Penis (tissue), 1 donor: ENCODE measurements around the genes FOXJ3, PPCS and TMEM125.

- PRO-cap: no peak
Measured at GRCh38 chr1:42165285-42166162, 979 bp upstream of the GUCA2A start.

GRCh38 chr1:42334893-42335750 lies at the start of gene FOXJ3:
FOXJ3 (minus strand) TSS chr1:42335235.
- PRO-cap: bidirectional peak, plus-strand start at chr1:42335423, minus-strand start at chr1:42335232

GRCh38 chr1:42456148-42457357 lies at the start of gene PPCS:
PPCS (plus strand) TSS chr1:42456543.
- PRO-cap: bidirectional peak, plus-strand start at chr1:42456564, minus-strand start at chr1:42456452; bidirectional peak, plus-strand start at chr1:42456953, minus-strand start at chr1:42456960

DNA sequence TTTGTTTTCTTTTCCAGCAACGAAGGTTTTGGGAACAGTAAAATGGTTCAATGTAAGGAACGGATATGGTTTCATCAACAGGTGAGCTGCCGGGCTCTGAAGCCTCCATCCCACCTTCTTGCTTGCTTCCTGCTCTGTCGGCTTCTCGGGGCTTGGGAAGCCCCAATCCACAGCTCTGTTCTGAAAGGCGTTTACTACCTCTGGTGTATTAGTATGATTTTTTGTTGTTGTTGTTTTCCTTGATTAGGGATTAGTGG lies 1.1 kb downstream of the YBX1 start:
- PRO-cap: no peak

DNA sequence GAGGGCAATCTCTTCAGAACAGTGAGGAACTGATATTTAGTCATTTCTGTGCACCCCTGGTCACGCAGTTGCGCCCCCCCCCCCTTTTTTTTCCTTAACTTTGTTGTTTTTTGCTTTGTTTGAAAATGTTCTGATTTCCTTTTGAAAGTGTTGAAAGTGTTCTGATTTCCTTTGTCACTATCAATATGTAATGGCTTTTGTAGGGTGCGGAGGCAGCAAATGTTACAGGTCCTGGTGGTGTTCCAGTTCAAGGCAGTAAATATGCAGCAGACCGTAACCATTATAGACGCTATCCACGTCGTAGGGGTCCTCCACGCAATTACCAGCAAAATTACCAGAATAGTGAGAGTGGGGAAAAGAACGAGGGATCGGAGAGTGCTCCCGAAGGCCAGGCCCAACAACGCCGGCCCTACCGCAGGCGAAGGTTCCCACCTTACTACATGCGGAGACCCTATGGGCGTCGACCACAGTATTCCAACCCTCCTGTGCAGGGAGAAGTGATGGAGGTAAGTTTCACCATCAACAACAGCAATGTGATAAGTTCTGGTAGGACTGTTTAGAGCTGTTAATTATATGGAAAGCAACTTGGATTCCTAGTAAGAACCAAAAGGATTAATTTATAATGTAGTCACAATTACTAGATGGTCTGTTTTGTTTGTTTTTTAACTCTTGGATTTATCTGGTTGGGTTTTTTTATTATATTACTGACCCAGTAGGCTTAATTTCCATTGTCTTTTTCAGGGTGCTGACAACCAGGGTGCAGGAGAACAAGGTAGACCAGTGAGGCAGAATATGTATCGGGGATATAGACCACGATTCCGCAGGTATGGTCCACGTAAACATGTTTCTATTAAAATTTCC lies 14.5 kb downstream of the YBX1 start:
- PRO-cap: no peak

DNA sequence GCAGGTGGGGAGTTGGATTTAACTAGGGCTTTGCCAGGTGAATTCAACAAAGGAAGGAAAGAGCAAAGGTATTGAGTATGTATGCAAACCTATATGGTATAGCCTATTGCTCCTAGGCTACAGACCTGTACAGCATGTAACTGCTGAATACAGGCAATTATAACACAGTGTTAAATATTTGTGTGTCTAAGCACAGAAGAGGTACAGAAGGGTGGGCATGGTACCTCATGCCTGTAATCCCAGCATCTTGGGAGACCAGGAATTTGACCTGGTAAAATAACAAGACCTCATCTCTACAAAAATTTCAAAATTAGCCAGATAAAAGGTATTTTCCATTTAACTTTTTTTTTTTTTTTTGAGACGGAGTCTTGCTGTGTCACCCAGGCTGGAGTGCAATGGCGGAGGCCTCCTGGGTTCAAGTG lies 23.1 kb downstream of the YBX1 start:
- PRO-cap: no peak

DNA sequence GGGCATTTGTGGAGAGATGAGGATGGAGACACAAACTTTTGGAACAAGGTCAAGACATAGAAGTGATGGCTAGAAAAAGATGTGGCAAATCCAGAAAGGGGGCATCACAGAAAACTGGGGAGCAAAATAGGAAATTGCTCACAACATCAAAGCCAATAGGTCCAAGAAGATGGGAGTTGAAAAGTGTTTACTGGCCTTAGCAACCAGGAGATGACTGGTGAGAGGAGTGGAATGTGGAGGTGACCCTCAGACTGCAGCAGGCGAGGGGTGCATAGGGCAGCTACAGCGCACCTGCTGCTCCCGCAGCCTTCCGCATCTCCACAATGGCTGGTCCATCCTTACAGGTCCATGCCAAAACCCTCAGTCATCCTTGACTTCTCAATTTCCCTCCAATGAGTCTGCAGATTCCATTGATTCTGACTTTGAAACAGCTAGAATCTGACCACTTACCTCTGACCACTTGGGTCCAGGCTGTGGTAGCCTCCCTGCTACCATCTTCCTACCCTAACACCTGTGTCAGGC lies 22.3 kb downstream of the CLDN19 start:
- PRO-cap: no peak

- PRO-cap: no peak
Measured at GRCh38 chr1:42844341-42845299, 1.8 kb upstream of the ZNF691 start.

- PRO-cap: no peak
Measured at GRCh38 chr1:42850971-42851440, 4.6 kb downstream of the ZNF691 start.

- PRO-cap: bidirectional peak, plus-strand start at chr1:42924460, minus-strand start at chr1:42924282
Measured at GRCh38 chr1:42924056-42924378, 34.7 kb downstream of the SLC2A1 start.

DNA sequence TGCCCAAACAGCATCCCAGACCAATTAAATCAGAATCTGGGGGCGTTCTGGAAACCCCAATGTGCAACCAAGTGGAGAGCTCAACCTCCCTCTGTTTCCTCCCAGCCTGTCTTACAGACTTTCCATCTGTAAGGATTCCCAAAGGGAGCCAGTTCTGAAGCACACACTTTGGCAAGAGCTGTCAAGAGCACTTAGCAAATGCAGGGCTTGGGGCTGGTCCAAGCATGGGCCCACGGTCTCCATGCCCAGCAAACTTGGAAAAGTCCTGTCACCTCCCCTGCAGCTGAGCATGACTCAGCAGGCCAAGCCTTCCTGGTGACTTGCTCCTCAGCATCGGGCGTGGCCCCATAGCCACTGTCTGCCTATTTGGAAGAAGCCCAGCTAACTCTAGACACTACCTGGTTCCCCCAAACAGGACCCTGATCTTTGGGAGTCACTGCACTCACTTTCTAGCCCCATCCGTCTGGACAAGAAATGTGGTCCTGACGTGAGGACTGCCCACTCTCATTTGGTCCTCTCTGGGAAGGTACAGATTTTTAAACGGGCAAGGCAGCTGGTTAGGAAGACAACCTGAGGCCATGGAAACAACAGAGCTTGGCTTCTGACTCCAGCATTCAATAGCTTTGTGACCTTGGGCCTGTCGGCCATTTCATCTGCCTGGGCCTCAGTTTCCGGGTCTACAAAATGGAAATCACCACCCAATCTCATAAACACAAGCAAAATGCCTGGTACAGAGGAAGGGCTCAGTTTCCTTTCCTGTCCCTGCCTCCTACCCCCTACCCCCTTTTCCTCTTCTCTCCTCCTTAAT lies 16.8 kb downstream of the SLC2A1 start:
- PRO-cap: no peak

DNA sequence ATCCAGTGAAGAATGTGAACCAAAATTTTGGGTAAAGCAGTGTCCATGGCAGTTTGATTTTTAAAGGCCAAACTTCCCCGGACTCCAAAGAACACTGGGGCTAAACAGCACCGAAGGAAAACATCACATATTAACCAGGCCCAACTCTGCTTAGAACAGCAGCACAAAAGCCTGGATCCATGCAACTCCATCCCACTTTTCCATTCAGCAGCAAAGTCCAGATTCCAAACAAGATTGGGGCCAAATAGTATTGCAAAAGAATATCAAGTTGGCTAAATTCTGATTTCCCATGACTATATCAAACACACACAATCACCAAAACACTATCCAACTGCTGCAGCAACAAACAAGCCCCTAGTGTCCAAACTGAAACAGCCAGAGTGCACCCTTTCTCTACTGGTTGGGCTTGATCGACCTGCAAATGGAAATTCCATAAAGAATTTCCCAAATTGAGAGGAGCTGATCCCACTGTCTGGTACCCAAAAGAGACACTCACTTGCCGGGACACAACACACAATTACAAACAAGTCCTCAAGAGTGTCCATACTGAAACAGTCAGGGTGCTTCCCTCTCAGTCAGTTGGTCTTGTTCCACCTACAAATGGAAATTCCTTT lies 19.4 kb upstream of the TMEM125 start:
- PRO-cap: no peak

DNA sequence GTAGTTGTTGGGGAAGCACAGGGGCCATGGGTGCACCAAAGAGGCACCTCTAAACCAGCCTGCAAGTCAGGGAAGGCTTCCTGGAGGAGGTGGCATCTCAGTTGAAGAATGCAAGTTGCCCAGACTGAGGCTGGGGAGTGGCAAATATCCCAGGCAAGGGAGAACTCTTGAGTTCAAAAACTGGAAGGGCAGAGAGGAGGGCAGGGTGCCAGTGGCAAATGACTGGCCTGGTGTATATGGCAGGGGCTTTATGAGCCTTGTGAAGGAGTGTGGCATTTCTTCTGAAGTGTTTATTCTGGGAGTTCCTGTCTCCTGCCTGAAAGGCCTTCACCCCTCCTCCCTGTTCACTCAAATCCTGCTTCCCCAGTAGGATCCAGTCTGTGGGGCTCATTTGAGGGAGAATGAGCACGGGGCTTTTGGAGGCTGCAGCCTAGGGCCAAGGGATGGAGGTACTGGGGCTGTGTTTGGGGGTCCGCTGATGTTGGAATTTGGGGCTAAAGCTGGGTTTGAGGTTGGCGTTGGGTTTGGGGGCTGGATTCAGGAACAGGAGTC lies at the start of gene TMEM125:
TMEM125 (plus strand) TSS at position 347 of the 552 bp plus-strand sequence.
- PRO-cap: no peak

DNA sequence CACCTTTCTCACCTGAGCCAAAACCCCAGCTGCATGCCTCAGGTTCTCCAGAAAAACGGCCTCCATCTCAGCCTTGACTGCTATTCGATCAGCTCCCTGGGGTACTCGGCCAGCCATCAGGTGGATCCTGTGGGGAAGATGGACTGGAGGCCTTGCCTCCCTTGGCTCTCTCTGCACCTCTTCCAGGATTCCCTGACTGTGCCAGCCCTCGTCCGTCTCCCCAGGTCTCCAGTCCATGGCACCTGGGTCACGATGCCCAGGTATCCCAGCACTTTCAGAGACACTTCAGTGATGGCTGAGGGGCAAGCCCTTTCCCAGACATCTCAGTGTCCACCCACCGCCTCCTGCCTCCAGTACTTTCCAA lies 1.6 kb downstream of the HYI start:
- PRO-cap: no peak

- PRO-cap: no peak
Measured at GRCh38 chr1:43543369-43543980, 12.8 kb downstream of the PTPRF start.

DNA sequence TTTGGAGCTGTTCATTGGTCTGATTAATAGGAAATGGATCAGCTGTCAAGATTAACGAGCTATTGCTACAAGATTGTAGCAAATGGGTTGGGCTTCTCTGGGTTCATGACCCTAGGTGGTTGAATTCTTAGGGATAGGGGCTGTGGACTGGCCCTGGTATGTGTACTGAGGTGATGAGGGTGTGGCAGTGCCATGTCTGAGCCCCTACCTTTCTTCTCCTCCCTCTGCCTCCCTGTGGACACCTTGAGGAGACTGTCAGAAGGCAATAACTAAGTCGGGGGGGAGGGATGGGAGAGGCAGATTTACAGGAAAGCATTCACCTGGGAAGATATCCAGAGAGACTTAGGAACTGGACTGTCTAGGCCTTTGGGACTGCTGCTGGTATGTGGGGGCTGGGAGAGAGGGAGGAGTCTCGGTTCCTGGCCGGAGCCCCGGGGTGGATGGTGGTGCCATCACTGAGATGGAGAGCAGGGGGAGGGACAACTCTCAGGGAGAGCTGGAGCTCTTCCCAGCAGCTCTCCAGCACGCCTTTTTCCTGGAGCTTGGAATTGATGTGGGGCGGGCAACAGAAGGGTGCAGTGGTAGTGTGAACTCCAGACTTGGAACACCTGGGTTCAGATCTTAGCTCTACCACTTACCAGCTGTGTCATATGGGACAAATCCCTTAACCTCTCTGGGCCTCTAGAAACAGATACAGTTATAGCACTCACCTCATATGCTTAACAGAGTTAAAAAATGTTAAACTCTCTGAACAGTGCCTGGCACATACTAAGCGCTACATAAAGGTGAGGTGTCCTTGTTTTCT lies 22.1 kb downstream of the PTPRF start:
- PRO-cap: no peak

DNA sequence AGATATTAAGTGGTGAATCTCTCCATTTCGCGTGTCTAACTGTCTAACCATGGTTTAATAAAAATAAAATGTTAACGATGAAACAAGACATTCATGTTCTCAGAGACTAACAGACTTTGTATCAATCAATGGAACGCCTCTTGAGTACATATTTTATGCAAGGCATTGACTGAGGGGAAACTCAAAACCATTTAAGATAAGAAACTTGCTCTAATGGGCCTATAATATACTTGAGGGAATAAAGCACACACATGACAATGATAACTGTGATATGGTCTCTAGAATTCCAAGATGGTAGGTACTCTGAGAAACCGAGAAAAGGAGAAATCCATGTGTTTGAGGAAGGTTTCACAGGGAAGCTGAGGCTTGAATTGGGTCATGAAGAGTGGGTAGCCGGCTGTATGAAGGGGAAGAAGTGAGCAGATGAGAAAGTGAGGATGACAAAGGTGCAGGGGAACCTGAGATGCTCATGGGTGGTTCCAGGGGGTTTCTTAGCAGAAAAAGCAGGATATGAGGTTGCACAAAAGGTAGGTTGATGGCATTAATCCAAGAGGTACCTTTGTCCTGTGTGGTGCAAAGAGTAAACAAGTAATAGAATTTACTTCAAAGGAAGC lies 1.5 kb downstream of the ST3GAL3 start:
- PRO-cap: no peak

GRCh38 chr1:43834027-43835088 lies 99.2 kb upstream of the ARTN start:
- PRO-cap: bidirectional peak, plus-strand start at chr1:43834967, minus-strand start at chr1:43834635

- PRO-cap: no peak
Measured at GRCh38 chr1:43858556-43858903, 75.1 kb upstream of the ARTN start.

GRCh38 chr1:43902100-43902462 lies 31.5 kb upstream of the ARTN start:
- PRO-cap: no peak